SK-N-SH (cell line): Measurements from ENCODE around the genes DEFB119 and BCL2L1.

GRCh38 chr20:25048353-25049164 lies 9.4 kb downstream of the ACSS1 start:
- RRBS = no CpG with 5 or more reads among the region's 9 CpGs
CAGE:
- cytosol, long polyA plus RNA = no peak
- long polyA plus RNA = no peak
- nucleus, long polyA plus RNA = no peak

DNA sequence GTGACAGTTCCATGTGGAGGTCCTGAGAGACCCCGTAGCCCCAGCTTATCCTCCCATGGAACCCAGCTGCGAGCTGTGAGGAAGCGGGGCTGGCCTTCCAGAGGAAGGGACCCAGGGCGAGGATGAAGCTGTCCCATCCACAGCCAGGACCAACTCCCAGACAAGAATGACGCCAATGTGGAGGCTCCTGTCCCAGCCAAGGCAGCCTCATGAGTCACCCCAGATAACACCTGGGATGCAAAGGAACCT lies 2.1 kb upstream of the ACSS1 start:
- RRBS = no CpG with 5 or more reads among the region's 5 CpGs
CAGE:
- cytosol, long polyA plus RNA = no peak
- long polyA plus RNA = no peak
- nucleus, long polyA plus RNA = no peak

DNA sequence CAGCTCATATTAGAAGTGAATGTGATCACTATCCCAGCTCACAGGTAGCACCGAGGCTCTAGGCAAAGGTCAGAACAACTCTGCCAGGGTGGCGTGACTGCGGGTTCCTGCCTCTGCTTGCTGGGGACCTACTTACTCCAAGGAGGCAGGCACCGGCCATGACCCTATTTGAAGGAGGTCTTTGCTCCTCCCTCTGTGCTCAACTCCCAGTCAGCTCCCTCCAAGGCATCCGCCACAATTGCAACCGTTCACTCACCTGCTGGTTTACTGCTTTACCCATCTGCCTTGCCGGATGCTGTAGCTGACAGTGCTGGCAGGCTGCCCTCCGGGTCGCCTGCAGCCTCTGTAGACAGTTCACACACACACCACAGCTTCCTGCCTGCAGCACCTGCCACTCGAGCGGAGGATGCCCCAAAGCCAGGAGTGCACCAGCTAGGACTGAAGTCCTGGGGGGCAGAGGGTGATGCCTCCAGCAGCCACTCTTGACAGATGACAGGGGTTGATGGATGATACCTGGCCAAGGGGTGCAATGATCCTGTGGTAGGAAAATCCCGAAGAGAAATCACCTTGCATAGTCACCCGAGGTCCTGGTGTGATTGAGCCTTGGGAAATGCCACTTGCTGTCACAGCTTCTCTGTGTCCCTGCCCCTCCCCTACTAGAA lies 8.8 kb upstream of the VSX1 start:
- RRBS = 20% methylated on average over 1 of the region's 13 CpGs
CAGE:
- cytosol, long polyA plus RNA = no peak
- long polyA plus RNA = no peak
- nucleus, long polyA plus RNA = no peak

DNA sequence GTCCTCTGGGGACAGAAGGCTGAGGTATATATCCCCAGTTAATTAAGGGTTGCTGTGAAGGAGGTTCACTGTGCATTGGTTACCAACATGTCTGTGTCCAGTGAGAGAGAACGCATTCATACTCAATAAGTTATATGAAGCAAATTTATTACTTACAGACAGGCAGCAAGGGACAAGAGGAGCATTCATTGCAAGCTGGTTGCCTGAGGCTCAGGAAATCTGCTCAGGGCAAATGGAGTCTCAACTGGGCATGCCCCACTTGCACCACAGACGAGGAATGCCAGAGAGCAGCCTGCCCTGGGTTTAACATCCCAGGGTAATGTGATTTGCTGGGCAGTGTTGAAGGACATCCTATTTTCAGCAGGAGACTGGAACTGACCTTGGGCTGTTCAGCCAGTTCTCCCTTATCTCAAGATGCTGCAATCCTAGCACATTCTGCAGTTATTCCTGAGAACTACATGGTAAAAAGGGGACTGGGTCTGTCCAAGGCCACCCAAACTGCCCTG lies 3.9 kb upstream of the ENTPD6 start:
- RRBS = no CpG with 5 or more reads among the region's 2 CpGs
CAGE:
- cytosol, long polyA plus RNA = no peak
- long polyA plus RNA = no peak
- nucleus, long polyA plus RNA = no peak

DNA sequence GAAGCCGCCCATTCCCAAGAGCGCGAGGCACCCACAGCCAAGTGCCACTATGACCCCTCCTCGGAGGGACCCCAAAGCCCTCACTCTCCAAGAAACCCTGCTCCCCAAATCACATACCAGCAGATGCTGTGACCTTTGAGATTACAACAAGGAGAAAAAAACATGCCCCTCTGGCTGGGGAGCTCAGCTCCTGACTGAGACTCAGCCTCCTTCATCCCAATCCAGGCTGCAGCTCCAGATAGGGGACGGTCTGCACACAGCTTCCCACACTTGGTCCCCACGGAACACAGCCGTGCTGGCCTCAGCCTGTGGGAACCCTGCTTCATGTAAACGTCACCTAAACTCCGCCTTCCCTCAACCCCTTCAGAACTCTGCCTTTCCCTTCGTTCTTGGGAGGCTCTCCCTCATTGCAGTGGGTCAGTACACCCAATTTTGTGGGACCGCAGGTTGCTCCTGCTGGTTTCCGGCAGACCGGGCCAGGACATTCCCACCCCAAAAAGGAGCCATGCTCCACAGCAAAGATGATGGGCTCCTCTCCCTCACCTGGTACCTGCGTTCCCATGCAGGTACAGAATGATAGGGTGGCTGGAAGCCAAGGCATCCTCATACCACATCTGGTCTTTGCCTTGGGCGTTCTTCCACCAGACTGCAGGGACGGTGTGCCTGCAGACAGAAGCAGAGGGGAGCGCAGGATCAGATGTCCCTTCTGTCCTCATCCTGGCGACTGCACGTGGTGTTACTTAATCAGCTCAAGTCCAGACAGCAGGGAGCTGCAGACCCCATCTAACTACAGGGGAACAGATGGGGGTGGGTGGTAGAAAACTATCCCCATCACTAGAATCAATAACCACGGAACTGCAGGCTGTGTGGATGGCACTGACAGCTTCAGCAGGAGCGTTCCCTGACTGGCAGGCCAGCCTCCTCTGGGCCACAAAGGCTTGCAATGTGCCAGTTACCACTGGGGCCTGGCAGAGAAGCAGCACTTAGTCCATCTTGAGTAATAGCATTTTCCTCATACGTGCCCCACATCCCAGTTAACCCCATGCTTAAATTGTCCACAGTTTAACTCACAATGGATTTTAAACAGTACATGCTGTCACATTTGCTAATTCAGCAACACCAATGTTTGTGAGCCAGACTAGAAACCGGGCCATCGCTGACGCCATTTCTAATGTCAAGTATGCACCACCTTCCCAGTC lies 70.6 kb downstream of the ABHD12 start:
- RRBS = no CpG with 5 or more reads among the region's 25 CpGs
CAGE:
- cytosol, long polyA plus RNA = no peak
- long polyA plus RNA = no peak
- nucleus, long polyA plus RNA = no peak

DNA sequence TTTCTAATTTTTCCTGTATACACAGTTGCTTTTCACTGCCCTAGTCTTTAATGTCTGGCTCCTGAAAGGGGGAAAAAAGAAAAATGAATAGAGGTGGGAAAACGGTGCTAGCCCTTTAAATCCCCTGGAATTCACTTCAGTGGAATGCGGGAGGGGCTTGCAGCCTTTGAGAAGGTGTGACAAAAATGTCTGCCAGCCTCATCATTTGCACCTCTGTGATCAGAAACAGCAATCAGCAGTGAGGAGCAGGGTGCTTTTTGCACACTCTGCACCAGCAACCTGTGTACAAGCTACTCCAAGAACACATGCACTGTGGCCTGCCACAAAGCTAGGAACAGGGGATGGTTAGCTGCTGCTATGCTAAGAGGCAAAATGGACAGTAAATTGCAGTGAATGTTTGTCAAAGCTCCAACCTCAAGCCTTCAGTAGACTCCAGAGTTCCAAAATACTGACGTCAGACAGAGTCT lies 29.6 kb downstream of the GINS1 start:
- RRBS = no CpG with 5 or more reads among the region's 3 CpGs
CAGE:
- cytosol, long polyA plus RNA = no peak
- long polyA plus RNA = no peak
- nucleus, long polyA plus RNA = no peak

- RRBS = no CpG with 5 or more reads among the region's 6 CpGs
CAGE:
- cytosol, long polyA plus RNA = no peak
- long polyA plus RNA = no peak
- nucleus, long polyA plus RNA = no peak
These were observed 46.7 kb downstream of the GINS1 start for GRCh38 chr20:25454211-25454457.

- RRBS = no CpG with 5 or more reads among the region's 15 CpGs
CAGE:
- cytosol, long polyA plus RNA = no peak
- long polyA plus RNA = no peak
- nucleus, long polyA plus RNA = no peak
These were observed 77.7 kb downstream of the NINL start for GRCh38 chr20:25507283-25508478.

GRCh38 chr20:25675431-25676454 lies 20.9 kb downstream of the ZNF337 start:
- RRBS = no CpG with 5 or more reads among the region's 18 CpGs
CAGE:
- cytosol, long polyA plus RNA = no peak
- long polyA plus RNA = no peak
- nucleus, long polyA plus RNA = no peak

DNA sequence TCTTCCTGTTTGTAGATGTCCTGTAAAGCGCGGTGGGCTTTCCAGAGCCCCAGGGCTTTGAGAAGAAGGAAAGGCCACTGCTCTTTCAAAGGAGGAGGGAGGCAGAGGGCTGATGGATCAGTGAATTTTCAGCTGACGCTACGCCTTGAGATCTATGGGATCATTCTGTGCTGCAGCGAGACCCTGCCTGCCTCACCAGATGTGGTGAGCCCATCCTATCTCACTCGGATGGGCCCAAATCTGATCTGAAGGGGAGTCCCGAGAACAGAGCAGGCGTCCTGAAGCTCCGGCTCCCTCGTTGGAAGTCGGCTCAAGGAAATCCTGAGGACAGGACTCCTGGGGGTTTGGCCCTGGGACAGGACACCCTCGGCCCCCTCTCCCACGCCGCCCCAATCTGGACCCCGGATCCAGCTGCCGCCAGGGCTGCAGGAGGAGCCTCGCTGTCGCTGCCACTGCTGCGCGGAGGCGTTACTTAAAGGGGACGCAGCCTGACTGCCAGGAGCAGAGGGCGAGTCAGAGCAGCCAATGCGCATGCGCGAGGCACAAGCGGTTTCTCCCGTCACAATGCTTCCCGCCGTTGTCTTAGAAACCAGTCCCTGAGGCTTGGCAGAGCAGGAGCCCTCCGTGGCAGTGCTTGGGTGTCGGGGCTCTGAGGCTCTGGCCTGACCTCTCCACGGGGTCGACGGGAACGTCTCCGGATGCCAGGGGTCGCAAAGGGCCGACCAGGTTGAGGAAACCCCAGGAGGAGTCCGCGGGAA lies 1568.0 kb upstream of the DEFB115 start:
- RRBS = no CpG with 5 or more reads among the region's 41 CpGs
CAGE:
- cytosol, long polyA plus RNA = no peak
- long polyA plus RNA = no peak
- nucleus, long polyA plus RNA = no peak

DNA sequence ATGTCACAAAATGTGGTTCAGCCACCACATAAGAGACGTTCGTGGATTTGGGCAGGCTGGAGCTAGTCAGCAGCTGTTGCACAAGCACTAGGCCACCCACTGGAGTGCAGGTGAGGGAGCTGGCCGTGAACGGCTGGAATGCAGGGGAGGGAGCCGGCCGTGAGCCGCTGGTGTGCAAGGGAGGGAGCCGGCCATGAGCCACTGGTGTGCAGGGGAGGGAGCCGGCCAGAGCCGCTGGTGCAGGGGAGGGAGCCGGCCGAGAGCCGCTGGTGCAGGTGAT lies 1470.1 kb upstream of the DEFB115 start:
- RRBS = no CpG with 5 or more reads among the region's 13 CpGs
CAGE:
- cytosol, long polyA plus RNA = no peak
- long polyA plus RNA = no peak
- nucleus, long polyA plus RNA = no peak

GRCh38 chr20:30586303-30586604 lies 671.2 kb upstream of the DEFB115 start:
- RRBS = no CpG with 5 or more reads among the region's 20 CpGs
CAGE:
- cytosol, long polyA plus RNA = no peak
- long polyA plus RNA = no peak
- nucleus, long polyA plus RNA = no peak

GRCh38 chr20:31390432-31390979 lies at the start of gene DEFB119:
TSS of gene DEFB119 (minus strand) at chr20:31390590.
- RRBS = no CpG with 5 or more reads among the region's 1 CpG
CAGE:
- cytosol, long polyA plus RNA = no peak
- long polyA plus RNA = no peak
- nucleus, long polyA plus RNA = no peak

DNA sequence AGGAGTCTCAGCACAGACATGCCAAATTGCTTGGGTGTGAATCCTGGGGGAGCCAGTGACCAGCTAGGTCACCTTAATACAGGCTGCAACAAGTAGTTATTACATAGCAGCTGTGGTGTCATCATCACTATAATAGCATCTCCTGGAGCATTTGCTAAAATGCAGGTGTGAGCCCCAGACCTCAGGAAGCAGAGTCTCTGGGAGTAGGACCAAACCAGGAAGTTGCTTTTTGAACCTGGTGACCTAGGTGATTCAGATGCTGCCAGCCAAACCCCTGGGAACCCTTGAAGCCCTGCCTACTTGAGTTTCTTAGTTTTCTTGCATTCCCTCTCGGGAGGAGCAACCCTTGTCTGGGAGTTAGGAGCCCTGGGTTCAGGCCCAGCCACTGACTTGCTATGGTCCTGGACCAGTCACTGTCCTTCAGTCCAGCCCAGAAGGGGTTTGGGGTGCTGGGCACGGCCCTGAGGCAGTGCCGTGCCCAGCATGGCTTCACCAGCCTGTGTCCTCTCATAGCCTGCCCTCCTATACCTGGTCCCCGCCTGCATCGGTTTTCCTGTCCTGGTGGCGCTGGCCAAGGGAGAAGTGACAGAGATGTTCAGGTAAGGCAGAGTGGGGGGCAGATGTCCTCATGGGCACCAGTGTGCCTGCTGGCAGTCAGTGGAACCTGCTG lies 18.7 kb downstream of the MCTS2 start:
- RRBS = no CpG with 5 or more reads among the region's 6 CpGs
CAGE:
- cytosol, long polyA plus RNA = no peak
- long polyA plus RNA = no peak
- nucleus, long polyA plus RNA = no peak

DNA sequence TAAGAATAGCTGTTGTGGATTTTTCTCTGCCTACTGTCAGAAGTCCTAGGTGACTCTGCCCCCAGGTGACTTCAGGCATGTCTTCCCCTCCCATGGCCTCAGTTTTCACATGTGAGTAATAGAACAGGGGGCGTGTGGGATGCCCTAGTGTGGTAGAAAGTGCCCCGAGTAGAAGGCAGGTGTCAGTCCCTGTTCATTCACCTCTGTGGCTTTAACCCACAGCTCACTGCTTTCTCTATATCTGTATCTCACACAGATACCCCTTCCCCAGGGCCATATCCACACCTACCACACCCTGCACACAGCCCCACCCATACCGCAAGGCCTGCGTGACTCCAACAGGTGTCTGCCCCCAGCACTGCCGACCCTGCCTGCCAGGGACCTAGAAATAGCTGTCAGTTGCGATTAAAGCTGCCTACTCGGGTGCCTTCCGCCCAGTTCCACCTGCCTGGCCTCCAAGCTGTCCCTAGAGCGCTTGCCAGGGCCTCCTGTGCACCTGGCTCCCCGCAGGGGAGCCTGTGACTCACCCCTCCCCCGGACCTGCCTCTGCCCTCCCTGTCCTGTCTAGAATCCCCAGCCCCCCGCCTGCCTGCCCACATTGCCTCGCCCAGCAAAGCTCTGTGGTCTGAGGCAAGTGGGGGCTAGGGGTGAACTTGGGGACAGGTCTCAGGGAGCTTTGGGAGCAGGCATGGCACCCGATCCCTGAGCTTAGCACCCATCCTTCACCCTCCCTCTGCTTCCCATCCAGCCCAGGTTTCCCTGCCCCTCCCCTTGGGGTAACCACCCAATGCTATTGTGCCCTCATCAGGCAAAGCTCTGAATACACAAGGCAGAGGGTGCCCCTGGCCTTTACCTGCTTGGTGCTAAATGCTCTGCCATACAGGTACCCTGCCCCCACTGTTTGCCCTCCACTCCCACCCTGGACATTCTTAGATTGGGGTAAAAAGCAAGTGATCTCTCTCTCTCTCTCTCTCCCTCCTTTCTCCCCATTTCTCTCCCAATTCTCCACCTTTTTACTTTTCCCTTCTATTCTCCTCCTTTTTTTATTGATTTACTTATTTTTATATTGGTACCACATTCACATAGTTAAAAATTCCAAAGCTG lies 19.7 kb downstream of the MCTS2 start:
- RRBS = no CpG with 5 or more reads among the region's 14 CpGs
CAGE:
- cytosol, long polyA plus RNA = no peak
- long polyA plus RNA = no peak
- nucleus, long polyA plus RNA = no peak

GRCh38 chr20:31595624-31596617 lies 9.2 kb upstream of the ID1 start:
- RRBS = no CpG with 5 or more reads among the region's 16 CpGs
CAGE:
- cytosol, long polyA plus RNA = no peak
- long polyA plus RNA = no peak
- nucleus, long polyA plus RNA = no peak

GRCh38 chr20:31695489-31696755 lies 26.7 kb downstream of the BCL2L1 start:
- RRBS = no CpG with 5 or more reads among the region's 15 CpGs
CAGE:
- cytosol, long polyA plus RNA = no peak
- long polyA plus RNA = no peak
- nucleus, long polyA plus RNA = no peak

DNA sequence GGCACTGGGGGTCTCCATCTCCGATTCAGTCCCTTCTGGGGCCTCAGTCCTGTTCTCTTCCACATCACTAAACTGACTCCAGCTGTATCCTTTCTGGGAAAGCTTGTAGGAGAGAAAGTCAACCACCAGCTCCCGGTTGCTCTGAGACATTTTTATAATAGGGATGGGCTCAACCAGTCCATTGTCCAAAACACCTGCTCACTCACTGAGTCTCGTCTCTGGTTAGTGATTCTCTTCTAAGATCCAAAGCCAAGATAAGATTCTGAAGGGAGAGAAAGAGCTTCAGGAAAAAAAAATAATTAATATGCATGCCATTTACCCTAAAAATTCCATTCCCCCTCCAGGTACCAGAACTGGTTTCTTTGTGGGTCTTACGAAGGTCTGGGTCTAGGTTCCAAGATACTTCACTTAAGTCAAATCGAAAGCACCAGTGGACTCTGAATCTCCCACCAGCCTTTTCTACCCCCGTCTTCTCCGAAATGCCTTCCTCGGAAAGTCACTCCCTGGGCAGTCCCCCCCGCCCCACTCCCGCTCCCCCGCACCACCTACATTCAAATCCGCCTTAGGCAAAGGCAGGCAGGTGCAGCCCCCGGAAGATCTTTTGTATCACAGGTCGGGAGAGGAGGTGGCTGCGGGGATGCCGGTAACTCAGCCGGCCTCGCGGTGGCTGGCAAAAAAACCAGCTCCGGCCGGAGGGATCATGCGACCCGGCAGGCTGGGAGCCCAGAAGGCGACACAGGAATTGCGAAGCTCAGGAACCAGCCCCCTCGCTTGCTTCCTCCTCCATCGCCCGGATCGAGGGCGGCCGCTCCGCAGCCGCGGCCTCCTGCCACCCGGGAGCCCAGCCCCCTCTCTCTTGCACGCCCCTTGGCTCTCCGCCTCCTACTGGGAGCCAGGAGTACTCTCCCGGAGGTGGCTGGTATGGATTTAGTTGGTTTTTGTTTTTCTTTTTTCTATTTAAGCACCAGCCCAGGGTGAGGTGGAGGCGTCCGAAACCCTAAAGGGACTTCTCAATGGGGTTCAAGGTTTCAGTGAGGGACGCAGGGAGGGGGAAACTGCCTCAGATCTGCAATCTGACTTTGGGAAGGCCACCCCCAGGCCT lies at the start of gene BCL2L1:
BCL2L1 (minus strand) TSS at position 800 of the 1,102 bp plus-strand sequence.
- RRBS = under 1% methylated on average over 17 of the region's 41 CpGs
CAGE:
- cytosol, long polyA plus RNA = start-site peak on the minus strand centred at position 442 of the sequence, 120 bp wide, 29 and 27 reads in 2 replicates; start-site peak on the minus strand centred at position 788 of the sequence, 112 bp wide, 127 and 180 reads in 2 replicates
- long polyA plus RNA = start-site peak on the minus strand centred at position 490 of the sequence, 251 bp wide, 37 and 24 reads in 2 replicates; start-site peak on the minus strand centred at position 787 of the sequence, 115 bp wide, 107 and 153 reads in 2 replicates
- nucleus, long polyA plus RNA = no peak

GRCh38 chr20:31822189-31823064 lies 3.3 kb downstream of the MYLK2 start:
- RRBS = 2% methylated on average over 7 of the region's 29 CpGs
CAGE:
- cytosol, long polyA plus RNA = no peak
- long polyA plus RNA = no peak
- nucleus, long polyA plus RNA = no peak

DNA sequence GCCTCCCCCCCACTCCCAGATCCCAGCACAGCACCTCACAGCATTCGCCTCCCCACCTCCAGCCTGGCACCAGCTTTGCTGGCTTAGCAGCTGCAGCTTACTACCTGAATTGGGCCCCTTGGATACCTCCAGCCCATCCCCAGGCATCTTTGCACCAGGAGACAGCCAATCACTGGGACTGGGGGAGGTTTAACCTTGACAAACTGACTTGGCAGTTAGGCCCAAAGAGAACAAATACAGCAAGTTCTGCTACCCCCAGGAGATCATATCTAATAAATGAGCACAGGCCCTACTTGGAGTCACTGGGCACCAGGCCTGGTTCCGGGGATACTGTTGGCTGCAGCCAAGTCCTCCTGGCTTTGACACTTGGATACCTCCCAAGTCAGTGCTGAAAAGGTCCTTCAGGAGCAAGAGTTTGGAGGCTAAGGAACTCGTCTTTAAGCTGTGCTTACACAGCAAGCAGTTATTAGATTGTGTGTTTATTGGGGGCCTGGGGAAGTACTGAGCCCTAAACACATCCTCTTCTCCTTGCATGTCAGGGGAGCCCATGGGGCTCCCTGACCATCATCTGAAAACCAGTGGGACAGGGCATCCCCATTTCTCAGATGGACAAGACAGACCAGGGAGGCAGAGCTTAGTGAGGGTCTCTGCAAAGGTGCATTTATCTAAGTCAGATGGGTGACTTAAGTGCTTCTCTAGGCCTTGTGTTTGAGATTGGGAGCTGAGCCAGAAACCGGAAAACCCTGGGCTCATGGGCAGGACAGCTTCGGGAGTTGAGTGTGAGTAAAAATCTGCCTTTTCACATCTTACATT lies 8.6 kb downstream of the PDRG1 start:
- RRBS = no CpG with 5 or more reads among the region's 5 CpGs
CAGE:
- cytosol, long polyA plus RNA = no peak
- long polyA plus RNA = no peak
- nucleus, long polyA plus RNA = no peak